HGPS cell (cell line): ENCODE results near the gene HNF1A.

DNA sequence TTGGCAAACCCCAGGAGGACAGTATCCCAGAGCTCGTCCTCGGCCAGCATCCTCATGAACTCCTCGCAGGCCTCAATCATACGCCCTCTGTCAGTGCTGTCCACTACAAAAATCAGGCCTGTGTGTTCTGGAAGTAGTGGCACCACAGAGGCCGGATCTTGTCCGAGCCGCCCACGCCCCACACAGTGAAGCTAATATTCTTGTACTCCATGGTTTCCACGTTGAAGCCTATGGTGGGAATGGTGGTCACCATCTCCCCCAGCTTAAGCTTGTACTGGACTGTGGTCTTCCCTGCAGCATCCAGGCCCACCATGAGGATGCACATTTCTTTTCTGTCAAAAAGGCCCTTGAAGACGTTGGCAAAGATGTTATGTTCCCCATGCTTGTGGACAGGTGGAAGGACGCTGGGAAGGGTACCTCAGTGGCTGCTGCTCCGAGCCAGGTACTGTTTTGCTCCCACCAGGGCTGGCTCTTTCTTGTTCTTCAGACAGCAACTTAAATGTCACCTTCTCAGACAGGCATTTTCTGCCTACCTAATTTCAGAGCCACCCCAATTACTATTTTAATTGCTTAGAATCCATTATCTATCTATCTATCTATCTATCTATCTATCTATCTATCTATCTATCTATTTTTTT lies 58.8 kb downstream of the SPPL3 start:
- RRBS = no CpG with 5 or more reads among the region's 12 CpGs

- RRBS = 80% methylated on average over 7 of the region's 40 CpGs
Observed at GRCh38 chr12:120978284-120979351, at the start of gene HNF1A. Gene HNF1A (plus strand): TSS chr12:120978543.

DNA sequence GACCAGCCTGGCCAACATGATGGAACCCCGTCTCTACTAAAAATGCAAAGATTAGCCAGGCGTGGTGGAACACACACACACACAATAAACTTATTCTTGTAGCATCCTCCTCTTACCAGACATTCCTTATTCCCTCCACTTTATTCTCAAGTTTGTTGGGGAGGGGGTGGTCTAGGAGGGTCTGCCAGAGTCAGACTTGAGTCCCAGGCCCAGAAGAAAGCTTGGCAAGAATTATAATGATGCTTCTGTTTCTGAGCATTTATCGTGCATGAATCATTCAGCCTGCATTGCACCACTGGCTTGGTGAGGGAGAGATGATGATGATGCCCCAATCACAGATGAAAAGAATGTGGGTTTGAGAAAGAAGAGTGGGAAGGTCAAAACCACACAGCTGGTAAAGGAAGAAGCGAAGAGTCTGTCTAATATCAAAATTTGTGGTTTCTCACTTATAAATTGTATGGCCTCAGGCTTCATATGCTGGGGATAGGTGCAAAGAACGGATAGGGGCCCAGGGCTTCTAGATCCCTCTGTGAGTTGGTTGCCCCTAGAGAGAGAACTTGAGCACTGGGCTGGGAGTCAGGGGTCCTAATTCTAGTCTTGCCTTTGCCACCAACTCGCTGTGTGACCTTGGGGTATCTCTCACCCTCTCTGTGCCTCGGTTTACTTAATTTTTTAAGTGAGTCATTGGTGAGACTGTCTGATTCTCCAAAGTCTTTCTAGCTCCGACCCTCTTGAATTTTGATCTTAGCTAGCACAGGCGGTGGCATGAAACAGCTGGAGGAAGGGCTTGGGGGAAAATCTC lies 2.3 kb downstream of the OASL start:
- RRBS = no CpG with 5 or more reads among the region's 9 CpGs

DNA sequence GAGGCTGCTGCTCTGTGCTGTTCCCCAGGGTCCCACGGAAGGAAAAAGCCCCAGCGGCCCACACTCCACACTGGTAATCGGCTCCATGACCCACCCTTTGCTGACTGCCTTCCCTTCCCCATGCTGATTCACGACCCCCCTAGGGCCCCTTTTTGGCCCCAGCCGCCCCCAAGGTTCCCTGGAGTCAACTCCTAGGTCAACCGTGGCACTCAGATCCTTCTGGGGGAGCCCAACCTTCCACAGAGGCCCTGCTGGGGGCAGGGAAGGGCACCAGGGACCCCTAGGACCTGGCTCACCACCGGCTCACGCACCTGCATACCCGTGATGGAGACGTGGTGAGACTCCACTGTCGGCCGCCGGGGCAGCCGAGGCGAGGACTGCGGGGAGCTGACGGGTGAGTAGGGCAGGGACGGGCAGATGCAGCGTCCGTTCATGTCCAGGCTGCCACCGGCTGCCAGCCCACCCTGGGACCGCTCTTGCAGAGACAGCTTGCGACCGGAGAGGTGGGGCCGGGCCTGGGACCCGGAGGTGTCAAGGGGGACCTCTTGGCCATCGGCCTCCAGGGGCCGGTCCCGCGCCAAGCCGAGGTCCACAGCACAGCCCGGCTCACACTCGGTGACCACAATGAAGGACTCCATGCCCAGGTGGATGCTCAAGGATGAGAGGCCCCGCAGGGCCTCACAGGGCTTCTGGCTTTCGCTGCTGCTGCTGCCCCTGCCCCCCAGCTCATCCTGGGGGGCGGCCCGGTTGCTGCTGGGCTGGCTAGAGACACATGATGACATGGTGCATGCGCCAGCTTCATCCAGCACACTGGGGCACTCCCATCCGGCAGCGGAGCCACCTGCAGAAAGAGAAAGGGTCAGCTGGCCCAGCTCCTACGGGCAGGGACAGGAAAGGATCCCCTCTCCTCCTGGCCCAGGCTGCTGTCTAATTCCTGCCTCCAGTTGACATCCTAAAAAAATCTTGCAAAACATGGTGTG lies 22.5 kb downstream of the CAMKK2 start:
- RRBS = 96% methylated on average over 26 of the region's 41 CpGs

- RRBS = no CpG with 5 or more reads among the region's 6 CpGs
Observed at GRCh38 chr12:121419908-121420448, 20.1 kb downstream of the RNF34 start.

GRCh38 chr12:121535796-121536334 lies 45.0 kb downstream of the KDM2B start:
- RRBS = 9% methylated on average over 7 of the region's 21 CpGs

DNA sequence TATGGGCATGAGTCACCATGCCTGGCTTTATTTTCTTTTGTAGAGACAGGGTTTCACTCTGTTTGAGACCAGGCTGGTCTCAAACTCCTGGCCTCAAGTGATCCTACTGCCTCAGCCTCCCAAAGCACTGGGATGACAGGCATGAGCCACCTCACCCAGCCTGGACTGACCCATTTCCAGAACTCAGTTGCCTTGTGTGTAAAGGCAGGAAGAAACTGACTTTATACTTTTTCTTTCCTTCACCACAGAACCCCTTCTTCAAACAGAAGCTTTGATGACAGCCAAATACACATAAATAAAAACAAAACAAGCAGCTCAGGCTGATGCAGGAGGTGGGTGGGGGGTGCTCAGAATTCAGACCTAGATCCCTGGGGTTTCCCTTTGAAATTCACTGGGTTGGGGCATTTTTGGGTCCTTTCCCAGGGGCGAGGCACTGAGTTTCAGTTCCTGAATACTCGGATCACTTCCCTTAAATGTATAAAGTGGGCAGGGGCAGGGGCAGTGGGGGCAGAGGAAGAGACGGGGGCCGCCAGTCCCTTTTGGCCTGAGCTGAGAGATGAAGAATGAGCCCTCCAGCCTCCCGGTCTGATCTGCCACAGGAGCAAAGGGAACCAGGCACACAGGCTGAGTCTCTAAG lies 20.6 kb downstream of the KDM2B start:
- RRBS = 43% methylated on average over 1 of the region's 5 CpGs

GRCh38 chr12:121638521-121638751 lies 31.0 kb downstream of the MORN3 start:
- RRBS = no CpG with 5 or more reads among the region's 3 CpGs

DNA sequence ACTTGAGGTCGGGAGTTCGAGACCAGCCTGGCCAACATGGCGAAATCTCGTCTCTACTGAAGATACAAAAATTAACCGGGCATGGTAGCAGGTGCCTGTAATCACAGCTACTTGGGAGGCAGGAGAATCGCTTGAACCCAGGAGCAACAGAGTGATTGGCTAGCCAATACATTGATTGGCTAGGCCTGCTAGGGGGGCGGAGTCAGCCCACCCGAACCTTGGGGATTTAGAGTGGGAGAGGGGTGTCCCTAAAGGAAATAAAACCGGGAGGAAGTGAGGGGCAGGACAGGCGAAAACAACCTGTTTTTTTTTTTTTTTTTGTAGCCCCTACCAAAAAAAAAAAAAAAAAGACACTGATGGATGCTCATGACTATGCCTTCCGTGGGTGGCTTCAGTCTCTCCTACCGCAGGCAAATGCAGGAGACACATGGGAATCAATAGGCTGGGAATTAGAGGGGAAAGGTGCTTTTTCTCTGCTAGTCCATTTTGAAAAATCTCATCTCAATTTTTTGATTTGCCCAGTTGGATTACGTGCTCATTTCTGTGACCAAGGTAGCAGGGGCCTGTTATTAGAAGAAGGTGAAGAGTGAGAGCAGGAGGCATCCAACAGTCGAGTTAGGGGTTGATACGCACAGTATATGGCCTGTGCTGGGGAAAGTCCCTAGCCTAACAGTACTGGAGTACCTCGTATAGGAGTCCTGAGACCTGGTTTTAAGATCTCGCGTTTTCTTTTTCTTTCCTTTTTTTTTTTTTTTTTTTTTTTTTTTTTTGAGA lies 4.7 kb downstream of the MORN3 start:
- RRBS = no CpG with 5 or more reads among the region's 18 CpGs

- RRBS = no CpG with 5 or more reads among the region's 14 CpGs
Observed at GRCh38 chr12:121672961-121673595, 3.6 kb upstream of the MORN3 start.

DNA sequence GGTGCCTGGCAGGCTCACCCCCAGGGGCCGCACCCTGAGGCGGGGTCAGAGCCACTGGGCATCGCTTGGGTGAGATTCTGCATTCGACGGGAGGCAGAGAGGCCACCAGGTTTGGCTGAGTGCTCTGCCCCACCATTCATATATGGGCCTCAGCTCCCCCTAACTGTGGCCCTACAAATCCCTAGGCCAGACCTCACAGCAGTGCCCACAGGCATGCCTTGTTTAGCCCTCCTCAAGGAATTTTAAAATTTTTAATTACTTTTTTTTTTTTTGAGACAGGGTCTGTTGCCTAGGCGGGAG lies 17.0 kb downstream of the RHOF start:
- RRBS = no CpG with 5 or more reads among the region's 6 CpGs

DNA sequence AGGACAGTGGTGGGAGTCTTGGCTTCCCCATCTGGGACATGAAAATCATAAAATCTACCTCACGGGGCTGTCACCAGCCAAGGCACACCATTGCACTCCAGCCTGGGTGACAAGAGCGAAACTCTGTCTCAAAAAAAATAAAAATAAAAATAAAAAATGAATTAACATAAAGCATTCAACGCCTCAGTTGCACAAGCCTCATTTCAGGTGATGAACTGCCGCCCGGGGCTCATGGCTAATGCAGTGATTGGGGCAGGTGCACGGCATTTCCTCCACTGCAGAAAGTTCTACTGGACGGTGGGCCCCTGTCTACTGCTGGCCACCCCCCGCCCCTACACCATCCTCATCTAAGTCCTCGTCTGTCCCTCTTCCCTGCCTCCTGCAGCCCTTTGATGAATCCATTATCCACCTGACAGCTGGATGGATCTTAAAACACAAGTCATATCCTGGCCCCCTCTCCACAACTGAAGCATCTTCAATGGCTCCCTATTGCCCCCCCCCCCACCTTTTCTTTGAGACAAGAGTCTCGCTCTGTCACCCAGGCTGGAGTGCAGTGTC lies 10.6 kb downstream of the RHOF start:
- RRBS = no CpG with 5 or more reads among the region's 10 CpGs

DNA sequence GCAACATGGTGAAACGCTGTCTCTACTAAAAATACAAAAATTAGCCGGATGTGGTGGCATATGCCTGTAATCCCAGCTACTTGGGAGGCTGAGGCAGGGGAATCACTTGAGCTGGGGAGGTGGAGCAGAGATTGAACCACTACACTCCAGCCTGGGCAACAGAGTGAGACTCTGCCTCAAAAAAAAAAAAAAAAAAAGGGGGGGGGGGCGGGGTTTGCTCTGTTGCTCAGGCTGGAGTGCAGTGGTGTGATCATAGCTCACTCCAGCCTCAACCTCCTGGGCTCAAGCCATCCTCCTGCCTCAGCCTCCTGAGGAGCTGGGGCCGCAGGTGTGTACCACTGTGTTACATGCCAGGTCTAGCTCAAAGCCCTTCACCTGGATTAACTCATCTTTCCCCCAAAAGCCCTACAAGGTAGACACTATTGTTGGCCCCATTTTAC lies 5.8 kb downstream of the RHOF start:
- RRBS = no CpG with 5 or more reads among the region's 4 CpGs

GRCh38 chr12:121804429-121804969 lies 690 bp downstream of the SETD1B start:
- RRBS = 2% methylated on average over 28 of the region's 56 CpGs

GRCh38 chr12:121805764-121806293 lies 2.0 kb downstream of the SETD1B start:
- RRBS = no CpG with 5 or more reads among the region's 19 CpGs

DNA sequence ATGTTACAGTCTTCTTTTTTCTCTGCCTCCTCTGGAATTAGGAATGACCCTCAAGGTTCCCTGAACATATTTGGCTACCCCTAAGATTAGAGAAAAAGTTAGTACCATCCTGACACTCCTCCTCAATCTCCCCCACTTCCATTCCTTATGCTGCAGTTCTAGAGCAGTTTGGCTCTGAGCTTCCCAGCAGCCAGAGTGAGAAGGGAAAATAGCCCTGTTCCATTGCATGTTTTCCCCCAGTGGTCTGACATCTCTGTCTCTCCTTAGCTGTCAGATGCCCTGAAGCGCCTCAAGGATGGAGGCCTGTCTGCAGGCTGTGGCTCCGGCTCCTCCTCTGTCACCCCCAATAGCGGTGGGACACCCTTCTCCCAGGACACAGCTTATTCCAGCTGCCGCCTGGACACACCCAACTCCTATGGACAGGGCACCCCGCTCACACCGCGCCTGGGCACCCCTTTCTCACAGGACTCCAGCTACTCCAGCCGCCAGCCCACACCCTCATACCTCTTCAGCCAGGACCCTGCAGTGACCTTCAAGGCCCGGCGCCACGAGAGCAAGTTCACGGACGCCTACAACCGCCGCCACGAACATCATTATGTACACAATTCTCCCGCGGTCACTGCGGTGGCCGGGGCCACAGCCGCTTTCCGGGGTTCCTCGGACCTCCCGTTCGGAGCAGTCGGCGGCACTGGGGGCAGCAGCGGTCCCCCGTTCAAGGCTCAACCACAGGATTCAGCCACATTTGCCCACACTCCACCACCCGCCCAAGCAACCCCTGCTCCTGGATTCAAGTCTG lies 5.7 kb downstream of the SETD1B start:
- RRBS = 93% methylated on average over 9 of the region's 30 CpGs

DNA sequence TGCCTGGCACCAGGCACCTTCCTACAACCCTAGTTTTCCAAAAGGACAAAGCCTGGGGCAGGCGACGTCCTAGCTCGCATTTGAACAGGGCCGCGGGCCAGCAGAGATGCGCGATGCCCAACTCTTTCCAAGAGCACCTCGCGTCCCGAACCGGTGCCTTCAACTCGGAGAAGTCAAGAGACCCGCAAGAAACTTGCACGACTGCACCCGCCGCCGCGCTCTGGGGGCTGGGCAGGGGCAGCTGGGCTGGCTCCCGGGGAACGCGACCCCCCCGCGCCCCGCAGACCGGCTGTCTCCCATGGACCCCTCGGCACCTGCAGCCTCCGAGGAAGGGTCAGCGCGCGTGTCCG lies 380 bp upstream of the BCL7A start:
- RRBS = 4% methylated on average over 7 of the region's 31 CpGs

DNA sequence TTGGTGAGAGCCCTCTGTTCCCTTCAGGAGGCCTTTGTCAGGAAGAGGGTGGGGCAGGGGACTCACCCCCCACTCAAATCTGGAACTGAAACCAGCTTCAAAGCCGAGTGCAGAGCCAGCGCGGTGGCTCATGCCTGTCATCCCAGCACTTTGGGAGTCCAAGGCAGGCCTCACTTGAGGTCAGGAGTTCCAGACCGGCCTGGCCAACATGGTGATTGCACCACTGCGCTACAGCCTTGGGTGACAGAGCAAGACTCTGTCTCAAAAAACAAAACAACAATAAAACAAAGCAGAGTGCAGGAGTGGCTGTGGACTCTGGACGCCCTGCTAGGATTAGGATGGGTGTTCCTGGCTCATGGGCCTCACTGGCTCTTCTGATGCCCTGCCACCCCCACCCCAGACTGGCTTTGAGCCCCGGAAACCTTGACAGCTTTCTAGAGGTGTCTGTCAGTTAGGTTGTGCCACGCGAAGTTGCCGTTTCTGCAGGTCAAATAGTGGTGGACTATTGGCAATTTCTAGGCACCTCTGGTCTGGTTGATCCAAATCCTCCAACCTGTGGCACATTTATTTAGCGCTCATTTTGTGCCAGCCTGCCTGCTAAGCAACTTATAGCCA lies 1.4 kb upstream of the MLXIP start:
- RRBS = no CpG with 5 or more reads among the region's 11 CpGs

DNA sequence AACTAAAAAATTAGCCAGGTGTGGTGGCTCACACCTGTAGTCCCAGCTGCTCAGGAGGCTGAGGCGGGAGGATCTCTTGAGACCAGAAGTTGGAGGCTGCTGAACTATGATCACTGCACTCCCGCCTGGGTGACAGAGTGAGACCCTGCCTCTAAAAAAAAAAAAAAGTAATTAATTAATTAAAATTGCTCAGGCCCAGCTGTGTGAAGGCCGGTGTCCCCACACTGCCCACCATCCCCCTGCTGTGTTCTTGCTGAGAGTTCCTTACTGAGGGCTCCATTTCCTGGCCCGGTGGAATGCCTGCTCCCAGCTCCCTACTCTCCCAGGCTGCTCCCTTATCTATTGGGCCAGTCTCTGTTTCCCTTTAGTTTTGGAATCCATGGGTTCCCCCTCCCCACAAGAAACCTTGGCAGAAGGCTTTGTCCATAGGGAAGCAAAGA lies 18.9 kb downstream of the MLXIP start:
- RRBS = 71% methylated on average over 2 of the region's 4 CpGs

DNA sequence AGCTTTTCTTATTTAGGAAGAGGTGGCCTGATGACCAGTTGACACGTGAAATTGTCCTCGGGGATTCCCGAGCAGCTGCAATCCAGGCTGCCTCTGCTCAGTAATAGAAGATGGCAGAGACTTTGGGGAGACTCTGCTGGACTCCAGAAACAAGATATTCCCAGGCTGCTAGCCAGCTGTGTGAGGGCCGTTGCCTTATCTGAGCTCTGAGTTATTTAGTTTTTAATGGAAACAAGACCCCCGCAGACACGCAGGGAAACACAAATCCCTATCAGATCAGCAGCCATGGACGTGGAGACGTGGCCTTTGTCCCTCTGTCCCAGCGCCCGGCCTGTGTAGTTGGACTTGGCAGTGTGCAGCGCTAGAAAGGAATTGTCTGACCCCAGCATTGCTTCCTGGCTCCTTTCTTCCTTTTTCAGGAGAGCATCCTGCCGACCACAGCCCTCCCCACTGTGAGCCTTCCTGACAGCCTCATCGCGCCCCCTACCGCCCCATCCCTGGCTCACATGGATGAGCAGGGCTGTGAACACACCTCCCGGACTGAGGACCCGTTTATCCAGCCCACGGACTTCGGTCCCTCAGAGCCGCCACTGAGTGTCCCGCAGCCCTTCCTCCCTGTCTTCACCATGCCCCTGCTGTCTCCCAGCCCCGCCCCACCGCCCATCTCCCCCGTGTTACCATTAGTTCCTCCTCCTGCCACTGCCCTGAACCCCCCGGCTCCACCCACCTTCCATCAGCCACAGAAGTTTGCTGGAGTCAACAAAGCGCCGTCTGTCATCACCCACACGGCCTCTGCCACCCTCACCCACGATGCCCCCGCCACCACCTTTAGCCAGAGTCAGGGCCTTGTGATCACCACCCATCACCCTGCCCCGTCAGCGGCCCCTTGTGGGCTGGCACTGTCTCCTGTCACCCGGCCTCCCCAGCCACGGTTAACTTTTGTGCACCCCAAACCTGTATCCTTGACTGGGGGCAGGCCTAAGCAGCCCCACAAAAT lies 40.8 kb downstream of the IL31 start:
- RRBS = no CpG with 5 or more reads among the region's 34 CpGs